Neural crest cell (in vitro differentiated cells): ENCODE data around the genes NANOGP8 and DPH6.

DNA sequence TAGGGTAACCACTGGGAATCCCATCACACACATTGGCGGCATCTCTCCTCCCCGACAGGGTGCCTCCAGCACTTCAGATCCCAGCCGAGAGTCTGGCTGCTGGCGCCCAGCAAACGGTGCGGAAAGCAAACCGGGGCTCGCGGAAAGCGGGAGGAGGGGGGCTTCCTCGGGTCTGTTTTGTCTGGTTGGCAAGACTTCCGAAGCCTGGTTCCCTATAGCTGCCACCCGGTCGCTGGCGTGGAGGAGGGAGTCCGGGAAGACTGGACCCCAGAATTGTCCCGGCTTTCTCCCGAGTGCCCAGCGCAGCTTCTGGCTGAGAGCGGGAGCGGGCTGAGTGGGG, 486 bp upstream of the CHRNA7 start:
- PRO-cap: bidirectional peak, plus-strand start at position 76 of the sequence, minus-strand start at position 94 of the sequence

DNA sequence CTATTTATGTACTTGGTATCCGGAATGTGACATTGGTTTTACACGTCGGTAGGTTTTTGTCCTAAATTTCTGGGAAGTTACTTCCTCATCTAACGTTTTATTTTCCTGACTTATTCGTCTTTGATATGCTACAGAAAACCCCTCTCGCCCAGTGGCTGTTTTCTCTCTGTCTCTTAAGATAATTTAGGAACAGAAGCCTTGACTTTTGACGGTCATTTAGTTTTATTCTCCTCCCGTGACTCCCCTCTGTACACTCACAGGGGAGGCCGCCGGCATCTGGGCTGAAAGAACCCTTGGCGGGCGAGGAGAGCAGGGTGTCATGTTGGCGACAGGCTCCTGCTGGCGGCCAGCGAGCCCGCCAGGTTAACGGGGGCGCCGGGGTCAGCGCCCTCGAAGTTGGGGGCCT, 738 bp upstream of the GREM1 start:
- PRO-cap: no peak

DNA sequence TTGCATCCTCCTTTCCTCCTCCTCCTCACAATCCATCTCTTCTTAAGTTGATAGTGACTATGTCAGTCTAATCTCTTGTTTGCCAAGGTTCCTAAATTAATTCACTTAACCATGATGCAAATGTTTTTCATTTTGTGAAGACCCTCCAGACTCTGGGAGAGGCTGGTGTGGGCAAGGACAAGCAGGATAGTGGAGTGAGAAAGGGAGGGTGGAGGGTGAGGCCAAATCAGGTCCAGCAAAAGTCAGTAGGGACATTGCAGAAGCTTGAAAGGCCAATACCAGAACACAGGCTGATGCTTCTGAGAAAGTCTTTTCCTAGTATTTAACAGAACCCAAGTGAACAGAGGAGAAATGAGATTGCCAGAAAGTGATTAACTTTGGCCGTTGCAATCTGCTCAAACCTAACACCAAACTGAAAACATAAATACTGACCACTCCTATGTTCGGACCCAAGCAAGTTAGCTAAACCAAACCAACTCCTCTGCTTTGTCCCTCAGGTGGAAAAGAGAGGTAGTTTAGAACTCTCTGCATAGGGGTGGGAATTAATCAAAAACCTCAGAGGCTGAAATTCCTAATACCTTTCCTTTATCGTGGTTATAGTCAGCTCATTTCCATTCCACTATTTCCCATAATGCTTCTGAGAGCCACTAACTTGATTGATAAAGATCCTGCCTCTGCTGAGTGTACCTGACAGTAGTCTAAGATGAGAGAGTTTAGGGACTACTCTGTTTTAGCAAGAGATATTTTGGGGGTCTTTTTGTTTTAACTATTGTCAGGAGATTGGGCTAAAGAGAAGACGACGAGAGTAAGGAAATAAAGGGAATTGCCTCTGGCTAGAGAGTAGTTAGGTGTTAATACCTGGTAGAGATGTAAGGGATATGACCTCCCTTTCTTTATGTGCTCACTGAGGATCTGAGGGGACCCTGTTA, 14.2 kb downstream of the GREM1 start:
- PRO-cap: no peak

- PRO-cap: no peak
These were observed 240.8 kb upstream of the CHRM5 start for GRCh38 chr15:33727509-33727962.

- PRO-cap: unidirectional peak, plus-strand start at chr15:34437169; bidirectional peak, plus-strand start at chr15:34437331, minus-strand start at chr15:34437260
These were observed 720 bp downstream of the GOLGA8A start for GRCh38 chr15:34436571-34437605.

GRCh38 chr15:34490272-34490831, 52.7 kb upstream of the GOLGA8A start:
- PRO-cap: bidirectional peak, plus-strand start at chr15:34490666, minus-strand start at chr15:34490690

GRCh38 chr15:34649945-34650588, 66.6 kb upstream of the GOLGA8B start:
- PRO-cap: no peak

- PRO-cap: no peak
These were observed 69.3 kb upstream of the GOLGA8B start for GRCh38 chr15:34652480-34653440.

DNA sequence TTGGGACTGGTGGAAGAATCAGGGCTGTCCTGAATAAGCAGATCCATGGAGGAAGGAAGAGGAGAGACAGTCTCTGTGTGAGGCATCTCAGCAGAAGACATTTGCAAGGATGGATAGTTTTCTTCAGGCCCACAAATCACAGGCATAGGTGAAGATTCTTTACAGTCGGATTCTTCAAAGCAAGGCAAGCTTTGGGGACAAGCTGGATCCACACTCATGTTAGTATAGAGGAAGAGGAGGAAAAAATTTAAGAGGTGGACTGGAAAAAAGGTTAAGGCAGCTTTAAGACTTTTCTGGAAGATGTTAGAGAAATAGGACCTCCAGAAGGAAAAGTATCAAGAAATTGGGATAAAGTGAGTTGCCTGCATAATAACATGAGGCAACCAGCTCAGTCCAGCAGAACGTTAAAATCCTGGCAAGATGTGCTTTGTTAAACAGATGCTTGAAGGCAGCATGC, at the start of gene NANOGP8:
NANOGP8 (minus strand) TSS at position 403 of the 457 bp plus-strand sequence.
- PRO-cap: no peak

DNA sequence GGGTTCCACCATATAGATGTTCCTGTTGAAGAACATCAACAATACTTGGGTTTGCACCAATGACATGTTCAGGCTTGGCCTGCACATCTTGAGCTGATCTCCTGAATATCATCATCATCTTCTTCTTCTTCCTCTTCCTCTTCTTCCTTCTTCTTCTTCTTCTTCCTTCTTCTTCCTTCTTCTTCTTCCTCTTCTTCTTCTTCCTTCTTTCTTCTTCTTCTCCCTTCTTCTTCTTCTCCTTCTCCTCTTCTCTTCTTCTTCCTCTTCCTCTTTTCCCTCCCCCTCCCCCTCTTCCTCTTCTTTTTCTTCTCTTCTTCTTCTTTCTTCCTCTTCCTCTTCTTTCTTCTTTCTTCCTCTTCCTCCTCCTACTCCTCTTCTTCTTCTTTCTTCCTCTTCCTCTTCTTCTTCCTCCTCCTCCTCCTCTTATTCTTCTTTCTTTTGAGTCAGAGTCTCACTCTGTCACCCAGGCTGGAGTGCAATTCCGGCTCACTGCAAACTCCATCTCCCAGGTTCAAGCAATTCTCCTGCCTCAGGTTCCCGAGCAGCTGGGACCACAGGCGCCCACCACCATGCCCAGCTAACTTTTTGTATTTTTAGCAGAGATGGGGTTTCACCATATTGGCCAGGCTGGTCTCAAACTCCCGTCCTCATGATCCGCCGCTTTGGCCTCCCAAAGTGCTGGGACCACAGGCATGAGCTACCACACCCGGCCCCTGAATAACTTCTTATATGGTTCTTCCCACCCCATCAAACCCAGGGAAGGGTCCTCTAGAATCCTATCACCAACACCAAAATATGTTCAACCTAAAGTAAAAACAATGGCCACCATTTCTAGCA, 198.0 kb upstream of the NANOGP8 start:
- PRO-cap: no peak

GRCh38 chr15:35545750-35546791, at the start of gene DPH6:
TSS of gene DPH6 (minus strand) at chr15:35546165.
- PRO-cap: bidirectional peak, plus-strand start at chr15:35545912, minus-strand start at chr15:35545953

DNA sequence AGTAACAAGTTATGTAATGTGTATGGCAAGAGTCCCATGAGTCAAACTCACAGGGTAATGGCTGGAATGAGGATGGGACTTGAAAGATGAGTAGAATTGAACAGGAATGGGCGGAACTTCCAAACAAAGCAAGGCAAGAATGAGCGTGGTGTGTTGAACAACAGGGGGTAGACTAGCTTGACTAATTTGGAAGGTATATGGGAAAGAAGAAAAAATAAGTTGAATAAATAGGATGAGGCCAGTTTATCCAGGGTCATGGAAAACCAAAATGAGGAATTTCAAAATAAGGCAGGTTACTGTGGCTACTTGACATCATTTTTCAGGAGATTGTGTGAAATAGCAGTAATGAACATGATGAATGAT, 2.5 kb upstream of the DPH6 start:
- PRO-cap: bidirectional peak, plus-strand start at position 64 of the sequence, minus-strand start at position 68 of the sequence

GRCh38 chr15:36880129-36880669, 220.2 kb downstream of the MEIS2 start:
- PRO-cap: no peak

DNA sequence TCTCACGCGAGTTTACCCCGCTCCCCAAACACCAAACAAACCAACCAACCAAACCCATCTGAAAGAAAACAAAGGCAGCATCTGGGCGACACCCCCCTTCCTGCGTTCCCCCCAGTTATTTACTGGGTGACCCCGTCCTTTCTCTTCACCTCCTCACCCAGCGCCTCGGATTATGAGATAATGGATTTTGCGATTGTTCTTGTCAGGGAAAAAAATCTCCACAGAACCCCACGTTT, 212.7 kb downstream of the MEIS2 start:
- PRO-cap: no peak

DNA sequence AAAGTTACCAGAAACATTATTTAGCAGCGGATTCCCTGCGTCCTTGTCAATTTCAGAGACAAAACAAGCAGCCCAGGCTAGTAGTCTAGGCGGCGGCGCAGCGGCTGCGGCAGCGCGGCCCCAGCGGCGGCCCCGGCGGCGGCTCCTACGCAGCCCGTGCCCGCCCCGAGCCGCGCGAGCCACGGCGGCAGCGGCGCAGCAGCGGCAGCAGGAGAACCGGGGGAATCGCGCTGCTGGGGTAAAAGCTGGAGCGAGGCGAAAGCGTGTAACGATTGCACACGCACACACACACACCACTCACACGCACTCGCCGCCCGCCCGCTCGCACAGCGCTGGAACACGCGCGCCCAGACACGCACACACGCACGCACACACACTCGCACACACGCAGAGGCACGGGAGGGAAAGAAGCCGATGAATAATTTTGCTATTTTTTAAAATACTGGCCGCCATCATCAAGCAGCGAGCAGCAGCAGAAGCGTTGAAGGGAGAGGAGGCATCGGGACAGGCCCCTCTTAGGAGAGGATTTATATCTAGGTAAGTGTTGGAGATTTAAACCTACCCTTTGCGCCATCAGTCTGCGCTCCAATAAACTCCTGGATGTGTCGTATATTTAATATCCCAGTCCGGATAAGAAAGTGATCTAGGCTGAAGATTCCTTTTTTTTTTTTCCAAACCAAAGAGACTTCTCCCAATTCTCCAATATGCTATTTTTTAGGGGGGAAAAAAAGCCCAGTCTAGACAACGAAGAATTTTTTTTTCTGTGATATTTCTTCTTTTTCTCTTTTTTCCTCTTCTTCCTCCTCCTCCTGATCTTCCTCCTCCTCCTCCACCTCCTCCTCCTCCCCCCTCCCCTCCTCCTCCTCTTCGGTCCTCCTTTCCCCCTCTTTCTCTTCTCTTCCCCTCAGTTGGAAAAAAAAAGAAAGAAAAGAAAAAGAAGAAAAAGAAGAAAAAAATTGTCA, 1.2 kb downstream of the MEIS2 start:
- PRO-cap: no peak

DNA sequence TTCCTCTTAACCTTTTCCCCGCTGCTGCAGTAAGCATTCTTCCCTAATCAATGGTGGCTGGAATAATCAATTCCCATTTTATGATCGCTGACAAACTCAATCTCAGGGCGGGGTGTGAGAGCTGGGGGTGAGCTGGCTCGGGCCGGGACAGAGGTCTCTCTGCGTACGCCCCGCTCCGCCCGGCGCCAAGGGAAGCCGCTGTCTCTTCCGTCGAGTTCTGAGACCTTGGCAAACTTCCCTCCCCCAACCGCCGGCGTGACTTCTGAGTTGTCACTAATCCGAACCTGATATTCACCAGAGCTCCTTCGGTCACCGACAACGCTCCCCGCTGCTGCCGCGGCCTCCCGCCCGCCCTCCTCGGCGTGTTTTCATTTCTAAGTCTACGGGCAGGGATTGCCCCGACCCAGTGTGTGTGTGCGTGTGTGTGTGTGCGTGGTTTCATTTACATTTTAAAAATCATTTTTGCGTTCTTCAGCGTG, 10.4 kb upstream of the MEIS2 start:
- PRO-cap: no peak

DNA sequence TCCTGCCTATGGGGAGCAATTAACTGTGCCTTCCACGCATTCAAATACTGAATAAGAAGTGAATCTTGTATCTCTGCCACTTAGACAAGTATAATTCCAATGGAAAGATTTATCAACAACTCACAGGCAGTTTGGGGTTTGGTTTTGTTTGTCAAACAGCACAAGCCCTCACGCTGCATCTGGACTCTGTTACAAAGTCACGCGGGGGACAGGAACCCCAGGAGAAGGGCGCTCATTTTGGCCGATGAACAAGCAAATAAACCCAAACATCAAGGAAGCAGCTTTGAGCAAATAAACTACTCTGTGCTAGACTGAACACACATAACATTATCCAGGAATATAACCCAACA, 61.7 kb upstream of the TMCO5A start:
- PRO-cap: no peak

- PRO-cap: no peak
These were observed 137.7 kb downstream of the TMCO5A start for GRCh38 chr15:38072228-38072509.

DNA sequence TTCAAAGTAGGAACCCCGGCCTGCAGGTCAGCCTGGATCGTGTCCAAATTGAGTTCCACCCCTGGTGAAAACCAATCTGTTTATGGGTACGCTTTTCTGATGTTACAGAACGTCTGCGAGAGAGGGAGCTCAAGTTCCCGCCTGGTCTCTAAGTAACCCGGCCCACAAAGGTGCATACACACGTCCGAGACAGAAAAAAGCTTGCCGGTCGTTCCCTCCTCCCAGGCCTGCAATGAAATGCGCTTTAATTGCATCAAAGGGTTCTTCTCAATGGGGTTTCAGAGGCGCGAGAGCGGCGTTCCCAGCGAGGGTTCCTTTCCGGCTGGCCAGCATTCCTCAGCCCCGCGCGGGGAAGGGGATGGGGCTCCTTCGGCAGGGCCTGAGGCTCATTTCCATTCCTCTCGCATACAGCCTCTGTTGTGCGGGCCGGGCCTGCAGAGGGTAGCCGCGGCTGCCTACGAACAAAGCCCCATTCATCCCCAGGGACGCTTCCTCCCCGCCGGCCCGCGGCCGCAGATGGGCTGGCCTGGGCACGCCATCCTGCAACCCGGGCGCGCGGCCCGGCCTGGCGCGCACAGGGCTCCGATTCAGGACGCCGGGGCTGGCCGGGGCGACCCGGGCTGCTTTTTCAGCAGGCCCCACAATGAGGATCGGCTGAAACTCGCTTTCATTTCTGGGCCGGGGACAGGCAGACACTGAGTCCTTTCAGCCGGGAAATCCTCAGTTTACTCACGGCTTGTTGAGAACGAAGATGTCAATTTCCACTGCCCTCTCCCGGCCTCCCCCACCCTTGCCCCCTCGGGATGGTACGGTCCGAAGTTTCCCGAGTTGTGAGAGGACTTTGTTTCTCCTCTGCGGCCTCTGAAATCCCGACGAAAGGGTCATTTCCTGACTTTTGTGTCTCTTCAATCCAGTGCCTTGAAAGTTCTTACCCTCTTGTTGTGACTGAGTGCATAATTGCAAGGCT, 138.4 kb downstream of the TMCO5A start:
- PRO-cap: bidirectional peak, plus-strand start at position 472 of the sequence, minus-strand start at position 421 of the sequence

DNA sequence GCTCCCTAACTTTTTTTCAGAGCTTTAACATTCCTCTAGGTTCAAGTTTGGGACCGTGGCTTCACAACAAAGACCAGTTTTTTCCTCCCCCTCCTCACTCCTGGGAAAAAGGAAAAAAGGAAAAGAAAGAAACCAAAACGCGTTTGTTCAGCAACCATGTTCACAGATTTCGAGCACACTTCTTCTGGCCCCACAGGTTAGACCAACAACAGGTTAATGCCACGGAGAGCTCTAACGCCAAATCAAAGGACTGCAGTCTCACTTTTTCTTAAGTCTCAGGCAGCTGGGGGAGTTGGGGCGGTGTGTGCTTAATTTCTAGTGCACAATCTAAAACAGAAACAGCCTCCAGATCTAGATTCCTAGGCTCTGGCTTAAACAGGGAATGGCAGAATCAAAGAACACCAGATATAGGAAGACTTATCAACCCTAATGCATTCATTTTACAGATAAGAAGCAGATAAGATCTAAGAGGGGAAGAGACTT, 139.1 kb downstream of the TMCO5A start:
- PRO-cap: no peak